Neural crest cell (in vitro differentiated cells): ENCODE data around the gene LRRTM3.

DNA sequence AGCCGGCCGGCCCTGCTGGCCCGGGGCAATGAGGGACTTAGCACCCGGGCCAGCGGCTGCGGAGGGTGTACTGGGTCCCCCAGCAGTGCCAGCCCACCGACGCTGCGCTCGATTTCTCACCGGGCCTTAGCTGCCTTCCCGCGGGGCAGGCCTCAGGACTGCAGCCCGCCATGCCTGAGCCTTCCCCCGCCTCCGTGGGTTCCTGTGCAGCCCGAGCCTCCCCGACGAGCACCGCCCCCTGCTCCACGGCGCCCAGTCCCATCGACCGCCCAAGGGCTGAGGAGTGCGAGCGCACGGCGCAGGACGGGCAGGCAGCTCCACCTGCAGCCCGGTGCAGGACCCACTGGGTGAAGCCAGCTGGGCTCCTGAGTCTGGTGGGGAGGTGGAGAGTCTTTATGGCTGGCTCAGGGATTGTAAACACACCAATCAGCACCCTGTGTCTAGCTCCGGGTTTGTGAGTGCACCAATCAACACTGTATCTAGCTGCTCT, 33.7 kb upstream of the ARID5B start:
- PRO-cap = no peak

- PRO-cap = no peak
These were observed 3.3 kb downstream of the ARID5B start for GRCh38 chr10:61904577-61905503.

- PRO-cap = no peak
These were observed 71.6 kb downstream of the ARID5B start for GRCh38 chr10:61973027-61973583.

DNA sequence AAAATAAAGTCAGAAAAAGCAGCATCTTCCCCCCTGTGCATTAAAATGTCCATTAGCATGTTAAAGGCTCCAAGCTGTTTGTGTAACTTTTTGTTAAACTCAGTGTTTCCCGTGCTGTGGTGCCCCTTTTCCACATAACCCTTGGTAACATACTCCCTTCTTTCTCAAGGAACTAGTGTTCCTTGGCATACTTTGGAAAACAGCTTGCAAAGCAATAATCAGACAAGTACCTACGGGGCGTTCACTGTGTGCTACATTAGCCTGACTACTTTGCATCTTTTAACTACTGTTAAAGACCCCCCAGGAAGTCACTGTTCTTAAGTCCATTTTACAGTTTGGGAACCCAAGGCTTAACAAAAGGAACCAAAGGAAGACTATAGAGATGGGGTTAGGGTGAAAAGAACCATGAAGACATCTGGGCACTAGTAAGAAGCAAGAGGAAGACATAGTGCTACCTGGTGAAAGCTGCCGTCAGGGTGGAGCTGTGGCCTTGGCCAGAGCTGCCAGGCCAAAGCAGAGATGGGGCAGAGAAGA, 85.2 kb downstream of the ARID5B start:
- PRO-cap = no peak

DNA sequence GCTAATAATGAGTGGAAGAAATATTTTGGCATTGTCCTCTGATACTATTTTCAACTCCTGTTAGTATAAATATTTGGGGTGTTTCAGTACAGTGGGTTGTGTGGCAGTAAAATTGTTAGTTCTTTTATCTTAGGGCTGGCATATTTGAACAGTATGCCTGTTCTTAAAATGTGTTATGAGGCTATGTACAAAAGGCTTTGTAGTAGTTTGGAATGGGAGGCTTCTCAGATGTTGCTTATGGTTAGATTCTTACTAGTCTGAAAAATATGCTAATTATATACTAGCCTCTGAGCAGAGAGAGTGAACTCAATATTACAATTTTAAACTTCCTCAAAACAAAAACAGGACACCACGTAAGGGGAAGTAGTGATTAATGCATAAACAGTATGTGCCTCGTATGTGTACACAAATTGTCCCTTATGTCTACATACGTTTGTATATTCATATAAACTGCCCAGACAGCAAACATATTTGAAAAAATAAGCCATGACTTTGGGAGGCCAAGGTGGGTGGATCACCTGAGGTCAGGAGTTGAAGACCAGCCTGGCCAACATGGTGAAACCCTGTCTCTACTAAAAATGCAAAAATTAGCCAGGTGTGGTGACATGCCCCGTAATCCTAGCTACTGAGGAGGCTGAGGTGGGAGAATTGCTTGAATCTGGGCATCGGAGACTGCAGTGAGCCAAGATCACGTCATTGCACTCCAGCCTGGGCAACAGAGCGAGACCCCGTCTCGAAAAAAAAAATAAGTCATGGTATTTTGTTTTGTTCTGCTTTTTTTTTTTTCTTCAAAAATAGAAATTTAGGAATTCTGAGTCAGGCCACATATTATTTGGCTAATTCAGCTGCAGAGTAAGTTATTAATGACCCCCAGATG, 115.5 kb downstream of the ARID5B start:
- PRO-cap = no peak

GRCh38 chr10:62063803-62064490, 162.4 kb downstream of the ARID5B start:
- PRO-cap = no peak

DNA sequence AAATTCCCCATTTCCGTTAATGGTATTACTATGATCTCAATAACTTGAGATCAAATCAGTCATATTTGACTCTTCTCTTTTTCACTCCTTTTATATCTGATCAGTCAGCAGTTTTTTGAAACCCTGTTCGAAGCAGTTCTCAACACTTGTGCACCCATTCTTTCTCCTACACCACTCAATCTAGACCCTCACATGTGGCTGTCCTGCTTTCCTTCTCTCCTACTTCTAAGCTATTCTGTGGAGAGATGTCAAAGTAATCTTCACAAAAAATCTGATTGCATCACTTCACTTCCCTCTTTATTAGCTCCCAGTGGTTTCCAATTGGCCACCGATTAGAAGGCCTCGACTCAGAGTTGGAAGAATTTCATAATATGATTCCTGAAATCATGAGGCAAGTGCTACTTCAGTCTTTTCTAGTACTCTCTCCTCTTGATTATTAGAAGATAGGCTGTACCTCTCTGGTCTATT, 129.0 kb downstream of the ZNF365 start:
- PRO-cap = no peak

- PRO-cap = bidirectional peak, plus-strand start at chr10:62608336, minus-strand start at chr10:62608171
These were observed 196.4 kb upstream of the ADO start for GRCh38 chr10:62608045-62608536.

DNA sequence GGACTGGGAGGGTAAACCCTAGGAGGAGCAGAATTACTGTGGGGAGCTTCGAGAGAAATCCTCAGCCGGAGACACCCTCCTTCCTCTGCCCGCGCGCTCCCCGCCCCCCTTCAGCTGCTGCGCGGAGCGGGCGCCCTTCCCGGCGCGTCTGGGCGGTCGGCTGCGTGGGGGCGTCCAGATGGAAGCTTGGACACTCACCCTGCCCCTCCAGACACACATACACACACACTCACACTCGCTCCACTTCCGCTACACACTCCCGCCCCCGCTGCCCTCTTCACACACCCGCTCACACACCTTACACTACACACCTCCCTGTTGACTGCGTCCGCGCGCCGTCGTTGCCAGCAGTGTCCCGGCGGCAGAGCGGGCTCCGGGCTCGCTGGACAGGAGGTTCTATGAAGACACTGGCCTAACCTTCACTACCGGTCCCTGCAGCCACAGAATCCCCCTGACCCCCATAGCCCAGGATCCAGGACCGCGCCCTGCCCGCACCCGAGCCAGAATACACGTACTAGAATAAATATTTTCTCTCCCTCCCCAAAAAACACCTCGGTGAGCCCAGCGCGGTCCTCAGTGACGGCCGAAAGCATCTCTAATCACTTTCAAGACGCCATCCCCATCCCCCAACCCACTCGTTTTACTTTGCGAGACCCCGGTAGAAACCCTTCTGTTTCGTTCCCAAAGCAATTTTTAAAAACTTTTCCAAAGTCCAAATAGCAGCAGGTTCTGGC, 1.1 kb upstream of the EGR2 start:
- PRO-cap = no peak

GRCh38 chr10:62818438-62819194, 2.5 kb upstream of the EGR2 start:
- PRO-cap = no peak

DNA sequence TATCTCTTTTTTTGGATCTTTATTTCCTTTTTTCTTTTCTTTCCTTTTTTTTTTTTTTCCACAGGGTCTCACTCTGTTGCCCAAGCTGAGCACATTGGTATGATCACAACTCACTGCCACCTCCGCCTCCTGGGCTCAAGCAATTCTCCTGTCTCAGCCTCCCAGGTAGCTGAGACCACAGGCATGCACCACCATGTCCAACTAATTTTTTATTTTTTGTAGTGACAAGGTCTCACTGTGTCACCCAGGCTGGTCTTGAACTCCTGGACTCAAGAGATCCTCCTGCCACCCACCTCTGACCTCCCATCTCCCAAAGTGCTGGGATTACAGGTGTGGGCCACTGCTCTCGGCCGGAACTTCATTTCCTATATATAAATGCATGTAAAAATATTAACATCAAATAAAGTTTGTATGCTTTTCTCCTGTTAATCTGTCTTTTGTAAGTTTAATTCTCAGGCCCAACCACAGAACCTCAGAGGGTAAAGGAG, 86.0 kb upstream of the EGR2 start:
- PRO-cap = no peak

- PRO-cap = no peak
These were observed 29.1 kb upstream of the NRBF2 start for GRCh38 chr10:63103921-63104494.

GRCh38 chr10:63207936-63208610, 74.9 kb downstream of the NRBF2 start:
- PRO-cap = no peak

DNA sequence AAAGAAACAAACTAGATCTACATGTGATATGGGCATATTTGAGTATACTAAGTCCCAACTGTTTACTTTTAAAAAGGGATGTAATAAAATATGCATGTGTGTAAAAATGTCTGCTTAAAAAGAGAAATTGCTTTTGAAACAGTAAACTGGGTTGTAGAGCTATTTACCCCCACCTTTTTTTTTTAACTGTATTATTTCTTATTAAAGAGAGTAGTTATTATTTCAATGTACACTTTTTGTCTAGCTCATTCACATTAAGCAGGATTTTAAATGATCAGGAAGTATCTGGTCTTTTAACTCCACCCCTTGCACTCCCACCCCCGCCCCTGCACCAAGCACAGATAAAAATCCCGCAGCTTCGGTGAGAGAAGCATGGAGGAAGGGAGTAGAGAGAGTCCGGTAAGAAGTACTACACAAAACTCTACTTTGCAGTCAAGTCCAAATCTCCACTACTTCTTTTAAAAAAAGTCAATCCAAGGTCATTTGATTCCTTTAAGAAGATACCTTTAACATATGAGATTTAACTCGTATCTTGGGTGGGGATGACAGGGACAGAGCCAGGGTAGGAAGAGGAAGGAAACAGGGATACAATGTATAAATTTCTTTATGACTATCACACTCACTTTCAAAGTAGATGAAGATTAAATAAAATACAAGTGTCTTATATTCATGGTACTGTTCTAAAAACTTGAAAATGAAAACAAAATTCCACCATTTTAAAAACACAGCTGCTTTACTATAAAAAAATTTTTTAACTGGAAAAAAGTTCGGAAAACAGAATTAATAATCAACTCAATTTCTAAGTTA, 132.0 kb downstream of the NRBF2 start:
- PRO-cap = unidirectional peak, plus-strand start at position 355 of the sequence

GRCh38 chr10:63465019-63465806, 564 bp downstream of the JMJD1C start:
- PRO-cap = bidirectional peak, plus-strand start at chr10:63465443, minus-strand start at chr10:63465306; bidirectional peak, plus-strand start at chr10:63465499, minus-strand start at chr10:63465689

- PRO-cap = bidirectional peak, plus-strand start at chr10:63629689, minus-strand start at chr10:63629582; bidirectional peak, plus-strand start at chr10:63629859, minus-strand start at chr10:63629834
These were observed 108.1 kb downstream of the REEP3 start for GRCh38 chr10:63629103-63629922.

DNA sequence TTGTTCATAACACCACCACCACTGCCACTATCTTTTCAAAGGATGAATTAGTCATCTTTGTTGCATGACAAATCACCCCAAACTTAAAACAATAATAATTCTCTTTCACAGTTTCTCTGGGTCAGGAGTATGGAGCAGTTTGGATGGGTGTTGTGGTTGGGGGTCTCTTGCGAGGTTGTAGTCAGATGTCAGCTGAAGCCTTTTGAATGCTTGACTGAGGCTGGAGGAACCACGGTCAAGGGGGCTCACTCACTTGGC, 123.6 kb downstream of the REEP3 start:
- PRO-cap = no peak

DNA sequence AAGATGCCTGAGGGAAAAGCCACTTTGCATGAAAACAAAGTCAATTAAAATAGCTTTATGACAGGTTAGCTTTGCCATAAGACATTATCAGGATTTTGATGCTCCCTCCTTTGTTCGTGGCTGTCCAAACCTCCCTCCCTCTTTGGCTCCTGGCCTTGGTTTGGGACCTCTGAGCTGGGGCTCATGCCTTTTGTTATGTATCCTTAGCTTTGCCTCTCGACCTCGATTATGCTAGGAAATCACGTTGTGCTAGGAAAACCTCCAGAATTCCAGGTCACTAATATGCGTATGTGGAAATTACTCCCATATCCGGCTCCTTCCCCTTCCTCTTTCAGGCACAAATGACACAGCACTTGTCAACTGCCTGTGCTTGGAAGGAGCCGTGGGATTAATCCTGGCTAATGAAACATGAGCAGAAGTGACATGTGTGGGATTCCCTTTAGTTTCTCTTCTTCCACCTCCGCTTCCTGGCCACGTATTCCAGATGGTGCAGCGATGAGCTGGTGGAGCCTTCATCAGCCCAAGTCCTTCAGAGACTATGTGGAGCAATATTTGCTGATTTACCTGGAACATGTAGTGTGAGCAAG, 149.1 kb downstream of the REEP3 start:
- PRO-cap = no peak

DNA sequence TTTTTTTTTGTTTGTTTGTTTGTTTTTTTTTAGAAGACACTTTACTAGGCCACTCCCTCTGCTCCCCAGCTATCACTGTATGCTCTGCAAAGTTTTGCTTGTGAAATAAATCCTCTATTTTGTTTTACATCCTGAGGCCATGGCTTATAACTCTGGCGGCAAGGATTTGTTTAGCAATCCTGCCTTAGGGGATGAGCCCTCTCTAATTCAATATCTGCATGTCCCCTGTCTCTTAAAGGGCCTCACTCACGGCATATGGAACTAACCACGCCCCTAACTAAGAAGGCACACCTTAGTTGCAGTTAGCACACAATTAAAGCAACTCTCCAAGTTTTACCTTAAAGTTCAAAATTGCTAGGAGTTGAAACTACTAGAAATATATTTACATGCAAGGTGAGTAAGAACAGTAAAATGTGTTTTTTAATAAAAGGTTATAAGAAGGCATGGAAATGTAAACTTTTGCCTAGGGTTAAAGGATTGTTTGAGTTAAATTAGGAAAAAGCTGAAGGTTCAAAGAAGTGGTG, 1354.6 kb upstream of the LRRTM3 start:
- PRO-cap = no peak

GRCh38 chr10:66925678-66926289, at the start of gene LRRTM3:
TSS of gene LRRTM3 (plus strand) at chr10:66926036.
- PRO-cap = bidirectional peak, plus-strand start at chr10:66926036, minus-strand start at chr10:66925889